LUHMES (cell line): ENCODE data around the gene HNRNPDL.

- PRO-cap: no peak
Measured at GRCh38 chr4:78916308-78917240, 22.7 kb downstream of the PAQR3 start.

GRCh38 chr4:80017203-80017588 is 55.8 kb downstream of the ANTXR2 start:
- PRO-cap: no peak

- PRO-cap: no peak
Measured at GRCh38 chr4:80057815-80058479, 15.1 kb downstream of the ANTXR2 start.

DNA sequence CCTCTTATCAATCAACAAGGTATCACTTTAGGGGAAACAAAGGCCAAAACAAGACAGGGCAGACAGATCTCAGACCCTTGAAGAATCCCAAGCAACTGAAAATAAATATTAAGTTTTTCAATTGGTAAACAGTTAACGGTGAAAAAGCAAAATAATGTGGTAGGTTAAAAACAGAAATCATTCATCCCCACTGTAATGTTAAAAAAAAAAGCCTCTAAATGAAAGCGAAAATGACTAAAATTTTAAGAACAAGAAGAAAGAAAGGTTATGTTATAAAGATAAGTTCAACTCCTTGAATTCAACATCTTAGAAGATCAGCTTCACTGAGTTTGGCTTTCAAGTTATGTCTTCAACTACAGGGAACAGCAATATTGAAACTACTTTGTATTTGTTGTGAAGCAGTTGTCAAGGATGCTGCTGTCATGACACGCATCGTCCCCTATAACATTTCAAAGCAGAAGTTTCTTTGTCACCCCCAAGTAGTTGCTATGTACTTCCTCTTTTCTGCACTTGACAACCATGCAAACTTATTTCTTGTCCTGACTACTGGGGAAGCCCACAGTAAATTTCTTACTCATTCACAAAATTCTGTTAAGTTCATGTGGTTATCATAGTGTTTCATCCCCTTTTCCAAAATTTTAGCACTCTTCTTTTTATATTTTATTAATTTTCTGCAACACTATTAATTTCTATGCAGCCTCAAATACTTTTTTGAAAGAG is 14.4 kb downstream of the ANTXR2 start:
- PRO-cap: no peak

- PRO-cap: no peak
Measured at GRCh38 chr4:80071269-80071845, 1.7 kb downstream of the ANTXR2 start.

- PRO-cap: no peak
Measured at GRCh38 chr4:80196419-80196868, 859 bp upstream of the PRDM8 start.

GRCh38 chr4:81031758-81032077 is 1.2 kb downstream of the BMP3 start:
- PRO-cap: no peak

GRCh38 chr4:81465867-81466471 is 5.7 kb downstream of the RASGEF1B start:
- PRO-cap: no peak

- PRO-cap: no peak
Measured at GRCh38 chr4:81468988-81469703, 2.6 kb downstream of the RASGEF1B start.

GRCh38 chr4:81680853-81681346 is 209.2 kb upstream of the RASGEF1B start:
- PRO-cap: no peak

DNA sequence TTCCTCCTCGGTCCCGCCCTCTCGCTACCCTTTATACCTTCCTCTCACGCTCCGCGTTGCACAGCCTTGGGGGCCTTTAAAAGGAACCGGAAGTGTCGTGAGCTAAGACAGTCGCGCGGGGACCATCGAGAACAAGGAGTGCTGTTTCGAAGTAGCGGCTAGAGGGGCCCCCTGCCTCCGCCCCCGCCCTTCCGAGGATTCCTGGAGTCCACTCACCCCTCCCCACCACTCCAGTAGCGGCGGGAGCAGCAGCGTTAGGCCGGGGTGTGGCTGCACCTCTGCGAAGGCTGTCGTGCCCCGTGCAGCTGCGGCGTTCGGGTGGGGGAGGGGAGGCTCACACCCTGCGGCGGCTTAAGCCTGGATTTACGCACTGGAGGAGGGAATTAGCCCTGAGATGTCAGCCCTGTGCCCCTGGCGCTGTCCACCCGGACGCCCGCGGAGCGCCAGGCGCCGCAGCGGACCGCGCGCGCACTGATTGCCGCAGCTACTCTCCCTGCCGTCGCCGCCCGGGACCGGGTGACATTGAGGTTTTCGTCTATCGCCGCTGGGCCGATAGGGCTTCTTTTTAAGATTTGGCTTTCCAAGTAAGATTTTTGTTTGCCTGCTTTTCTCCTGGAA is 400 bp upstream of the HNRNPD start:
- PRO-cap: bidirectional peak, plus-strand start at position 227 of the sequence, minus-strand start outside the sequence; bidirectional peak, plus-strand start at position 498 of the sequence, minus-strand start at position 474 of the sequence

GRCh38 chr4:82426210-82427018 is 3.8 kb downstream of the HNRNPDL start:
- PRO-cap: no peak

- PRO-cap: no peak
Measured at GRCh38 chr4:82427905-82428729, 2.1 kb downstream of the HNRNPDL start.

- PRO-cap: bidirectional peak, plus-strand start at chr4:82429058, minus-strand start at chr4:82428905; bidirectional peak, plus-strand start at chr4:82429584, minus-strand start at chr4:82429438
Measured at GRCh38 chr4:82428730-82429507, 1.3 kb downstream of the HNRNPDL start.

- PRO-cap: bidirectional peak, plus-strand start at chr4:82430059, minus-strand start at chr4:82430050; bidirectional peak, plus-strand start at chr4:82430610, minus-strand start at chr4:82430414
Measured at GRCh38 chr4:82429698-82430549, at the start of gene HNRNPDL. HNRNPDL (minus strand) TSS chr4:82430462.

DNA sequence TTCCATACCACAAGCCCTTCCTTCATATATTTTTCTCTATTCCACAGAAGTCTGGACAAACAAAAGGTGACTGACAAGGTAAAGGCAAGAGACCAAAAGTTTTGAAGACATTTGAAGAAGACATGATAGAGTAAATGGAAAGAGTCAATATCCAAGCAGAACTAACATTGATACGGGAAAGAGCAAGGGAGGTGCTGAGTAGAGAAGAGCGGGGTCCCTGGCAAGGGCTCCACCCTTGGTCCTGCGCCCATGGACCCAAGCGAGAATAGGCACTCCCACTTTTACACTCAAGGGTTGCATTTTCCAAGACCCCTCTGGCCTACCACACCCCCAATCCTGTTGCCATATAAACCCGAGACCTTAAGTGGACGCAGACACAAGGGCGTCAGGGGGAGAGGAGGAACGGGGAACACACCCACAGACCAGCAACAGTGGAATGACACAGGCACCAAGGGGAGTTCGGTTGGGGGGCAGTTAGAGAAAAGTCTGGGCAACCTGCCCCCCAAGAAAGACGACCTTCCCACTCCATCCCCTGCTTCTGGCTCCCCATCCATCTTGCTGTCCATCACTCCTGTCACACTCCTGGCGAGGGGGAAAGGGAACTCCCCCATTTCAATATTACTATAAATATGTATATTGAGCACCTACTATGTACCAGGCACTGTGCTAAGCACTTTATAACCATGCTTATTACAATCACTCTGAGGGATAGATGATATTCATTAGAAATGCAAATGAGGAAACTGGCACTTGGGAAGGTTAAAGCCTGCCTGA is 51.8 kb downstream of the SCD5 start:
- PRO-cap: no peak

GRCh38 chr4:82823251-82824102 is 24.9 kb upstream of the SCD5 start:
- PRO-cap: no peak

GRCh38 chr4:82984151-82985035 is 26.2 kb downstream of the LIN54 start:
- PRO-cap: no peak

DNA sequence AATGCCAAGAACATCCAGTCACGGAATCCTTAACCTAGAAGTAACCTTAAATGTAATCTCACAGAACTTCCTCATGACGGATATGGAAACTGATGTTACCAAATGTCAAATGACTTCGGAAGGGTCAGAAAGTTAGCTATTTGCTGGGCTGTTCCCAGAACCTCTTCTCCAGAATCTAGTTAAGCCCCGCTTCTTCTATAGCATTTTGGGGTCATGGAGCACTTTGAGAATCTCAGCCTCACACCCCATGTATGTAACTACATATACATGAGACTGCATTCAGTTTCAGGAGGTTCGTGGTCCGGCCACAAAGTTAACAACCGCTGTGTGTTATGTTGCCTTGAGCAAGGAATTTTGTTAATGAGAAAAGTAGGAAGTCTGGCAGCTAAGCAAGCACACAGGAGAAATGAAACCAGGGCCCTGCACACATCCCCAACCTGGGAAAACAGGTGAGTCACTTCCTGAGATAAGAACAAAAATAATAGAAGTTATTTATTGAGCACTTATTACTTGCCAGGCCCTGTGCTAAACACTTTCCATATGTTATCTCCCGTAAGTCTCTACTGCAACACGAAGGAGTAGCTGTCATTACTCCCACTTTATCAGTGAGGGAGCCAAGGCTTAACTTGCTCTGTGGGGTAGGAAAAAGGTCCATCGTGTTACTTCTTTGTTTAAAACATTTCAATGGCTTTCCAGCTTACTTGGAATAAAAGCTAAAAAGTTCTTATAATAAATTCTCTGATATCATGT is 36.0 kb upstream of the PLAC8 start:
- PRO-cap: no peak

- PRO-cap: no peak
Measured at GRCh38 chr4:83247652-83248360, 36.8 kb downstream of the COQ2 start.